ENCODE results near the gene RAB18.

DNA sequence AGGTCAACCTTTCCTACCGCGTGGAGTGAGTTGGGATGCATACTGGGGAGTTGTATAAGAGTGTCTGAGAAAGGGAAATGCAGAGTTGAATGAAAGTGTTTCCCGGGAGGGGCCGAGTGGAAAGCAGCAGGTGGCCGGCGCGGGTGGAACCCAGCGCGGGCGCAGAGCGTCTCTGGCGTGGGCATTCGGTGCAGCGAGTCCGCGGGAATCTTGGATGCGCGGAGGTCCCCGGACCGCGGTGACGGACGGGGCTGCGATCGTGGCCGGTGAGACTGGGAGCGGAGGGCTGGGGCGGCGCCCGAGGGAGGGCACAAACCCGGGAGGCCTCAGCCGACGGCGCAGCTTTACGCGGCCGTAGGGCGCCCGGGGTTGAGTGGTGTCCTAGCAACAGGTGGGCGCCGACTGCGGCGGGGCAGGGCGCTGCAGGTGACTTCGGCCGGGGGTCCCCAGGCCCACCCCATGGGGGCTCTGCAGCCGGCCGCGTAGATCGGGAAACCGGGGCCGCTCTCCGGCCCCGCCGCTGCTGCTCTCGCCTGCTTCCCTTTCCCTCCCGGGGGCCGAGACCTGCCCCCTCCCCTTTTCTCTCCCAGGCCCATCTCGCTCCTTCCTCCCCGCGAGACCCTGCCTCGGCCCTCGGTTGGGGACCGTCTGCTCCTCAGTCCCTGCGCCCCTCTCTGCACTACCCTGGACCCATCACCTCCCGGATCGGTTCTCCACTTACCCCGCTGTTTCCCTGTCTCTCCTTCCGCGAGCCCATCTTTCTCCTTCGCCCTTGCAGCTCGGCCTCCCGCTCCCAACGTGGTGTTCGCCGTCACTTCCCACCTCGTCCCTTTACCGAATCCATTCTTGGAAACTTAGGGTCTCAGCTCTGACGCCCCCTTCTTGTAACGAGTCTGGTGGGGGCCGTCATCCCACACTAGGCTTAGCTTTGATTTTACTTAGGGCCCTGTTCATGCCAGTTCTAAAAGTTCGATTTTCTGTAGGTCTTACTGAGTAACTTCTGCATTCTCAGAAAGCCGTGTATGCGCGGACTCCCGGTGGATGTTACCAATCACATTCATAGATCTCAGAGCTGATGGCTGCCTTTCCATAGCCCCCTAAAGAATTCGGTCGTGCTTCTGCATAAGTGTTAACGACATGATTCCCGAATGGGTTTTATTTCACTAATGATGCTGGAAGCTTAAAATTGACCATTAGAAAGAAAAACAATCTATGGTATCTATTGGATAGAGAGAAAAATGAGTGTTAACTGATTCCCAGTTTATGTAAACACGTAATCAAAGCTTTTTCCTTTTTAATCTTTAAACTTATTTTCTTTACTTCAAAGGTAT, 18.5 kb upstream of the ACBD5 start:
- PRO-cap = no peak

DNA sequence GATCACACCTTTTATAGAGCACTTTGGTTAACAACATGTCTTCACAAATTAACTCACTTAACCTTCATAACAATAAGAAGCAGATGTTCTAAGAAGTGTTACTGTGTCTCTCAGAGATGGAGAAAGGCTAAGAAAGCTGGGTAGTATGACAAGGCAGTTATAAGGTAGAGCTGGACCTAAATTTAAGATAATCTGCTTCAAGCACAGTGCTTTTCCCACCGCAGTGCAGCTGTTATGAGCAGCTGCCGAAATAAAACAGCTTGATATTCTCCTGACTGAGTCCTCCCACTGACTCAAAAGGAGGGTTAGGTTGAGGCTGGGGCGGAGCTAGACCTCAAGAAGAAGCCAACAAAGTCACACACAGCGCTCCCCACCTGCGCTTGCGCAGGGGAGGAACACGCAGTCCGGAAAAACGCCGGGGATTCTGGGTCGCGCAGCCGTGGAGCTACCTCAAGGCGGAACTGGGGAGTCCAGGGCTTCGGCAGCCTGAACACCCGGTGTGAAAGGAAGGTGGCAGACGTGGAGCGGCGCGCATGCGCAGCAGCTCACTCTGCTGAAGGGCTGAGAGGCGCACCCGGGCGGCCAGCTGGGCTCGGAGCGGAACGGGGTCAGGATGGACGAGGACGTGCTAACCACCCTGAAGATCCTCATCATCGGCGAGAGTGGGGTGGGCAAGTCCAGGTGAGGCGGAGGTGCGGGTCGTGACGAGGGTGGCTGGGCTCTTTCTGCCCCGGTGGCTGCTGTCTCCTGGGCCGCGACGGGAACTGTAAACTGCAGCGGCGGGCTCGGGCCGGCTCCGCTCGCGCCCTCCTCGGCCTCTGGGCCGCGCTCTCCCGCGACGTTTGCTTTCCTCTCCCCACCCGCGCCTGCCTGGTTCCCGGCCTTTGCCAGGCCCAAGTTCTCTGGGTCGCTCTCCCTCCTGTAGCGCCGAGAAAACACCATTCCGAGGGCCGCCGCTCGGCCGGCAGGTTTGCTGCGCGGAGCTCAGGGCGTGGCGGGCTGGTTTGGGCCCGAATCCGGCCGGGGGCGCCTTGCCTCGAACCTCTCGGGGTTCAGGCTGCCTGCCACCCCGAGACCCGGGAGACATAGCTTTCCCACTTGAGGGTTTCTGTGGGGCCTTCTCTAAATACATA, at the start of gene RAB18:
Gene RAB18, plus strand, starts transcription at position 548 of the 1,133 bp plus-strand sequence.
- PRO-cap = bidirectional peak, plus-strand start at position 503 of the sequence, minus-strand start at position 463 of the sequence

DNA sequence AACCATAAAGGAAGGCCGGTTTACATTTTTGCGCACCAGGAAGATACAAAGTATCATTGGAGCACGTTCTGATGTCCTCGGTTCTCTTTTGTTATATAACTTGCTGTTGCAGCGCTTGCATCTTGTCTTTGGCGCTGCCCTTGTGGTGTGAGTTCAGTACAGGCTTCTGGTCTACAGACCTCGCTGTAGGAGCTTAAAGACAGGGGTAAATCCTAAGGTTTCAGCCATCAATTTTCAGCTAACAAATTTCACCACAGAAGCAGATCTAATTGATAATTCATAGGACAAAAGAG, 1.5 kb upstream of the MKX start:
- PRO-cap = no peak

- PRO-cap = no peak
Measured at GRCh38 chr10:28163112-28163738, 139.6 kb downstream of the MPP7 start.

DNA sequence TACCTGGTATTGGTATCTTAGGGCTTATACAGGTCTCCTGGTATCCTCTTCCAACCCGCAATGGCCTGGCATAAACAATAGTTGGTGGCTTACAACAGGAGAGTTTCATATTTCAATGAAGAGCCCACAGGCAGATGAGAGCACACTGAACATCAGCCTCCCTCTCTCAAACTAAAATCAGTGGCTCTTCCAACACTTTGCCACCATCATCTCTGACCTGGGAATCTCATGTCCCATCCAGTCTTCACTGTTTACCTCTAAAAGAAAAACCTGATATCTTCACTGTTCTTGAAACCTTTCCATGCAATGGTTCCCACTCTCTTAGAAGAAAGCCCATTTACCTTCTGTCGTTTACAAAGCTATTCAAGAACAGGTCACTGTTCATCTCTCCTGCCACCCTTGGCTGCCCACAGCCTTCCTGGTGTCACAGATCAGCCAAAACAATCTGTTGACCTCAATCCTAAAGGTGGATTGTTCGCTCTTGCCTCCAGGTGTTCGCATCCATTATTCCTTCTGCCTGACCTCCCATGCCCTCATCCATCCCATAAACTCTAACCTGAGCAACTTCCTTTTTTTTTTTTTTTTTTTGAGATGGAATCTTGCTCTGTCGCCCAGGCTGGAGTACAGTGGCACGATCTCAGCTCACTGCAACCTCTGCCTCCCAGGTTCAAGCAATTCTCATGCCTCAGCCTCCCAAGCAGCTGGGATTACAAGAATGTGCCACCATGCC, 106.1 kb downstream of the MPP7 start:
- PRO-cap = no peak

DNA sequence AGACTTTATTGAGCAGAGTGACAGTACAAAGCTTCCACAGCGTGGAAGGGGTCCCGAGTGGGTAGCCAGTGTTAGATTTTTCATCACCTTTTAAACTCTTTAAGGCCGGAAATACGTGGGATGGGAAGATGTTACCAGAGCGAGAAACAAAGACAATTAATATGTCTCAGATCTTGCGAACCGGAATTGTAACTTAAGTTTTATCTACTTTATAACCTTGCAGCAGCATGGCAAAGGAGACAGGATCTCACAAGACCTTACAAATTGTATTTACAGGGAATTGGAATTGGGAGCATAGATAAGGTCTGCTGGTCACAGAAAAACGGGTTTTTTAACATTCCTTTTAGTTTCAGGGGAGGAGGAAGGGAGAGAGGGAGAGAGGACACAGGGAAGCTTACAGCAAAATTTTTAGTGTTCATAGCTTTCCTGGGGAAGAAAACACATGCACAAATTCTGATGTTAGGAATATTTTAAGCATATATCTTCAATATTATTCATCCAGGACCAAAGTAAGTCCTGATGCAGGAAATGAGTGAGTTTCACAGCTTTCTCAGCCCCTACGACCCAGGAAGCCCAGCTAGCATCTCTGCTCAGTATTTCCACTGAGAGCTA, 32.7 kb upstream of the WAC start:
- PRO-cap = no peak

- PRO-cap = no peak
Measured at GRCh38 chr10:28537319-28538237, 4.7 kb downstream of the WAC start.

DNA sequence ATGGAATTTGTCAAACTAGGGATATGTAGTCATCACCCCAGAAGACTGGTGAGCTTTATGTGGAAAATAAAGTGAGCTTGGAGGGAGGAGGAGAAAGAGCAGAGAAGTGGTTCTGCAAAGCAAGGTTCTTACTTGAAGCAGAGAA, 2.3 kb downstream of the BAMBI start:
- PRO-cap = no peak

DNA sequence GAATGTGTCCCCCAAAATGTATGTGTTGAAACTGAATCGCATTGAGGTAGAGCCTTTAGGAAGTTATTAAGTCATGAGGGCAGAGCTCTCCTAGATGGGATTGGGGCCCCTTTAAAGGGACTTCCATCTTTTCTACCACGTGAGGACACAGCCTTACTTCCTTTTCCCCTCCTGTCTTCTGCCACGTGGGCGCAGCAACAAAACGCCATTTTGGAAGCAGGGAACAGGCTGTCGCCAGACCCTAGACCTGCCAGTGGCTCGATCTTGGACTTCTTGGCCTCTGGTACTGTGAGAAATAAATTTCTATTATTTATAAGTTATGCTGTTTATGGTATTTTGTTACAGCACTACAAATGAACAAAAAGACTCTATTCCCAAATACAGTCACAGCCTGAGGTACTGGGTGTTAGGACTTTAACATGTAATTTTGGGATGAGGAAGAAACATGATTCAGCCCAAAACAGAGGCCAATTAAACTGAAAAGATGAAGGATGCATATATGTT, 201.4 kb upstream of the LYZL1 start:
- PRO-cap = unidirectional peak, minus-strand start at position 204 of the sequence

GRCh38 chr10:29119343-29119721, 169.5 kb upstream of the LYZL1 start:
- PRO-cap = no peak

DNA sequence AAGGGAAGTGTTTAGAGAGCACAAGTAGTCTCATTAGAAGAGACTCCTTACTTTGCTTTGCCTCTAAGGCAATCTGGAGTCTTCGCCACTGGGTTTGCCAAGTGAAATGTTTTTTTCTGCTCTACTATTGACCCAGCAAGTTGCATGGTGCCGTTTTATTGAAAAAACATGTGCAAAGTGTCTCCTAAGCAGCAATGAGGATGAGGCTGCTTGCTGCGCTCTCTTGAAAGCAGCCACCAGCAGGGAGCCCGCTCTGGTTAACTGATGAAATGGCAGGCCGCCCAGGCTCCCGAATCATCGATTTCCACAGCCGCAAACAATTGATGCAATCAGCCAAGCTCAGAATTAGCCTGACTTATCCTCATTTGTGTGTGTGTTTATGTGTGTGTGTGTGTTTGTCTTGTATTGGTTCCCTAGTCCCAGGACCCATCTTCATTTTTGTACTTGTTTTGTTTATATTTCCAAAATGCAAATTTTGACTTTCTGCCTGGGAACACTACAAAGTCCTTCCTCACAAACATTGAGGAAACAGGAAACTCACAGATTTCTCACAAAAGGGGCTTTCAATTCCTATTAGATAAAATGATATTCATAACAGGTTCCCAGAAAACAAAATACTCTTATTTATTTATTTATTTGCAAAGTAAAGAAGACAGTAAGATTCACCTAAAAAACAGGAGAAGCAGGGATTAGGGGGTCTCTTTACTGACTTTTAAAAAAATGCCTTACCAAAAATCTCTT, 22.1 kb upstream of the LYZL1 start:
- PRO-cap = no peak

DNA sequence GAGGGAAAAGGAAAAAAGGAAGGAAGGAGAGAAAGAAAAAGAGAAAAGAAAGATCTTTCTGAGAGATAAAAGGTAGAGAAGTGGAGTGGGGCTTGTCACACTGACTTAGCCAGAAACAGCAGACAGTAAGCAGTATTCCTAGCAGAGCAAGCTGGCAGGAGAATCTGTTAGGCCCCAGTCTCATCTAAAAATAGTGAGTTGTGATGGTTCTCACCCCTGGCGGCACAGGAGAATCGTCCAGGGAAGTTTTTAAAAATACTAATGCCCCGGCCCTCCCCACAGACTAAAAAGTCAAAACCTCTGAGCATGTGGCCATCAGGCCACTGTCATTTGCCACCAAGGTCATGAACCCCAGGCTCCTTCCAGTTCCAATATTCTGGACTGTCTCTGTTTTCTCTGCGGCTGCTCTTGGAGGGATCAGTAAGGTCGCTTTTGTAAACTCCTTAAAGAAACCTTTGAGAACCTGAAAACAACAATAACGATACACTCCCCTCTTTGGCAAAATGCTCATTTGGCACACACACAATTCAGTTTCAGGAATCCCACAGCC, 34.1 kb downstream of the LYZL1 start:
- PRO-cap = no peak

- PRO-cap = no peak
Measured at GRCh38 chr10:29443932-29444561, 155.2 kb downstream of the LYZL1 start.

DNA sequence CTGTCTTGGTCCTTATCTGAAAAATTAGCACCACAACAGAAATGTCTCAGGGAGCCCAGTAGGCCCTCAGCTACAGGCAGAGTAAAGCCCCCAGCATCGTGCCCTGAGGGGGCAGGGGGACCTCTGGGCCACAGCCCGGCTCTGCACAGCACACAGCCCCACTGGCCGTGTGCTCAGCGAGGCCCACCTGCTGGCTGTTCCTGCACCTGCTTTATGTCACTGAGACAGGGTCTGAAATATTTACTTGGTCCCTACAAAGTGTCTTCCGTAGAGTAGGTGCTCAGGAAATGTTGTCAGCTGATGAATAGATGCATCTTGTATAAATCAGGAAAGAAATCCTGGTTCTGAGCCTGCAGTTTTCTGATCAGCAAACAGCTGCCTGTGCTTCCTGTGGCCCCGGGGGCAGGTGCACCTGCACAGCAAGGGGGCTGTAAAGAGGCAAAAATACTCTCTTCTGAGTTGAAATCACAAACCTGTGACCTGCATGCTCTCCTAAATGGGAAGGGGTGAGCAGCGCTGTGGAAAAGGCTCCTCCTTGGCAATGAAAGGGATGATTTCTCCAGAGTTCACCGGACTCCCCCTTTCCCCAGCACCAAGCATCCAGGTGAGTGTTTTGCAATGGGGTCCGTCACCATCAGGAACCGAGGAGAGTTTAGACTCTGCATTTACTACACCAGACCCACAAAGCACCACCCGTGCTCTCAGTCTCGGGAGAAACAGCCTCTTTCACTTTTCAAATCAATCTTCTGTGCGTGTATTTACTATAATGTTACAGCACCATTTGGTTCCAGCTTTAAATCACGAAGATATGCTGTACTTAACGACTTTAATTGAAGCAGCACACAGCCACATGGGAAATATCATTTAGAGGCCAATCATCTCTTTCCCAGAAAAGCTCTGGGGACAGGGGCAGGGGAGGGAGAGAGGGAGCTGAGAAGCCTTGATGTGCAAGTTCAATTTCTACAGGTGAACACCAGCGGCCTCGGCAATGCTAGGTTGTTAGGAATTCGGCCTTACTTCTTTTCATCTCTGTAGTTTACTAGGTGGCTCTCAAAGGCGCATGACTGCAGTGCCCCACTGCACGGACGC, 155.1 kb downstream of the SVIL start:
- PRO-cap = unidirectional peak, plus-strand start at position 391 of the sequence

GRCh38 chr10:29484478-29484878, 150.3 kb downstream of the SVIL start:
- PRO-cap = no peak

- PRO-cap = no peak
Measured at GRCh38 chr10:29647481-29647929, 12.7 kb upstream of the SVIL start.

DNA sequence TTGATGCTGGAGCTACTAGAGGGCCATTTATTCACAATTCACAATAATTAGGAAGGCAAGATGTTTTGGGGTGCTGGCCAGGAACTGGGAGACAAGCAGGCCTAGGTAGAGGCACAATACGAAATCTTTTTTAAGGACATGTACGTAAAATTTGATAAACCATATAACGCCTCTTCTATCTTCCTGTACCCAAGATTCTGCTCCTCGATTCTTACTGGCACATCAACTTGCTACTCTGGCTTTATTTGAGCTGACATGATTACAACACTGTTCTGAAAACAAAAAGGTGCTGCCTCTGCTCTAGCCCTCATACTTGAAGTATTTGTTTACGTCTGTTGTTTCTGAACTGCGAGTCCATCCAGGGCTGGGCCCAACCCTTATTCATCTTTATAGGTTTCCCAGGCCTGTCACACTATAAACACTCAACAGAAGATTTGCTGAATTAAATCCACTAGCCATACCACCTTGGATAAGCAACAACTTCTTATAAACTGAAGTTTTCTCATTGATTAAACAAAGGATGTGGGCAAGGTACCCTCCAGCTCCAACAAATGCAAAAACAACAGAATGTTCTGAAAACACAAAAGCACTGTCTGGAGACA, 96.2 kb upstream of the SVIL start:
- PRO-cap = no peak

- PRO-cap = no peak
Measured at GRCh38 chr10:29860106-29860441, 199.3 kb downstream of the JCAD start.

- PRO-cap = no peak
Measured at GRCh38 chr10:29881273-29881585, 178.2 kb downstream of the JCAD start.

- PRO-cap = no peak
Measured at GRCh38 chr10:30357374-30357809, 8.3 kb upstream of the MTPAP start.